Parotid gland (tissue), 1 donor: ENCODE results near the genes NCSTN and VANGL2.

- PRO-cap: no peak
Observed at GRCh38 chr1:160239946-160240418, 22.4 kb downstream of the DCAF8 start.

DNA sequence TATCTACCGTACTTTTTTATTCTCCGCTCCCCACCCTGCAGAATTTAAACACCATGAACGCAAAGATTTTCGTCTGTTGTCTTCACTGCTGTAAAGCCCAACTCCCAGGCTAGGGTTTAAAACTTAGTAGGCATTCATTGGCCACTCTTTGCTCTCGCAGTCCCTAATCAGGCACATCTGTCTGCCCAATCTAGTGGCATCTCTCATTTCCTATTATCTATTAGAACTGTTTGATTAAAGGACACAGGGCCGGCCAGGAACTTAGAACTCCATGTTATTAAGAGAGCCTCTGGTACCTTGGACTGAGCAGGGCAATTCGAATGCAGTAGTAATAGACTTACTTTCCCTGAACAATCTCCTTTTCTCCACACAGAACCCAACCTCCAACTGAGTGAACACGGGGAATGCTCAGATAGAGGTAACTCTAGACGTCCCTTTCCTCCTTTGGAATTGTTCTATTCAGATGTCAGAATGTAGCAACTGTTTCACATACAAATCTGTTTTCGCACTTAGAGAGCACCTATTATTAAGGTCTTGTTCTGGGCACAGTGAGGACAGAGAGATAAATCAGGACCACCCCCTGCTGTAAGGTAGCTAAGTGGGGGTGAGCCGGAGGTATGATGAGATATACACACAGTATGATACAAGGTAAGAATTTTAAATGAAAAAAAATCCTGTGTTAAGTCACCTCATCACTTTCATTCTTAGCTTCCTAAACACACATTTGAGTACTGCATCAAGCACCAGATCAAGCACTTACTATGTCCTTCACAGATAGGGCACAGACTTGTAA, 1.2 kb upstream of the PEX19 start:
- PRO-cap: no peak

GRCh38 chr1:160289324-160290385, 4.7 kb upstream of the PEX19 start:
- PRO-cap: no peak

DNA sequence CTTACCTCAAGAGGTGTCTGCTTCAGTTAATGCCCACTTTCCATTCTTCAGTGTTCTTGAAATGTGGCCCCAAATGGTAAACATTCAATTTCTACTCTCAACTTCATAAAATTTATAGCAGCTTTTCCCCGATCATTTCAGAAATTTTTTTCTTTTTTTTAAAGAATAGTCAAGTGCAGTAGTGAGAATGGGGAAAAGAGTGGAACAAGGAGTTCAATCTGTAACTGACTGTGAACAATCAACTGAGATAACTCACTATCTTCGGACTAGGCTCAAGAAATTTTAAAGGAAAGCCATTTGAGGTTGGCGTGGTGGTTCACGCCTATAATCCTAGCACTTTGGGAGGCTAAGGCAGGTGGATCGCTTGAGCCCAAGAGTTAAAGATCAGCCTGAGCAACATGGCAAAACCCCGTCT, 17.1 kb downstream of the COPA start:
- PRO-cap: no peak

GRCh38 chr1:160342938-160344053, at the start of gene NCSTN:
TSS of gene NCSTN (plus strand) at chr1:160343383.
- PRO-cap: bidirectional peak, plus-strand start at chr1:160343383, minus-strand start at chr1:160343265

- PRO-cap: no peak
Observed at GRCh38 chr1:160374688-160375121, 7.8 kb downstream of the NHLH1 start.

DNA sequence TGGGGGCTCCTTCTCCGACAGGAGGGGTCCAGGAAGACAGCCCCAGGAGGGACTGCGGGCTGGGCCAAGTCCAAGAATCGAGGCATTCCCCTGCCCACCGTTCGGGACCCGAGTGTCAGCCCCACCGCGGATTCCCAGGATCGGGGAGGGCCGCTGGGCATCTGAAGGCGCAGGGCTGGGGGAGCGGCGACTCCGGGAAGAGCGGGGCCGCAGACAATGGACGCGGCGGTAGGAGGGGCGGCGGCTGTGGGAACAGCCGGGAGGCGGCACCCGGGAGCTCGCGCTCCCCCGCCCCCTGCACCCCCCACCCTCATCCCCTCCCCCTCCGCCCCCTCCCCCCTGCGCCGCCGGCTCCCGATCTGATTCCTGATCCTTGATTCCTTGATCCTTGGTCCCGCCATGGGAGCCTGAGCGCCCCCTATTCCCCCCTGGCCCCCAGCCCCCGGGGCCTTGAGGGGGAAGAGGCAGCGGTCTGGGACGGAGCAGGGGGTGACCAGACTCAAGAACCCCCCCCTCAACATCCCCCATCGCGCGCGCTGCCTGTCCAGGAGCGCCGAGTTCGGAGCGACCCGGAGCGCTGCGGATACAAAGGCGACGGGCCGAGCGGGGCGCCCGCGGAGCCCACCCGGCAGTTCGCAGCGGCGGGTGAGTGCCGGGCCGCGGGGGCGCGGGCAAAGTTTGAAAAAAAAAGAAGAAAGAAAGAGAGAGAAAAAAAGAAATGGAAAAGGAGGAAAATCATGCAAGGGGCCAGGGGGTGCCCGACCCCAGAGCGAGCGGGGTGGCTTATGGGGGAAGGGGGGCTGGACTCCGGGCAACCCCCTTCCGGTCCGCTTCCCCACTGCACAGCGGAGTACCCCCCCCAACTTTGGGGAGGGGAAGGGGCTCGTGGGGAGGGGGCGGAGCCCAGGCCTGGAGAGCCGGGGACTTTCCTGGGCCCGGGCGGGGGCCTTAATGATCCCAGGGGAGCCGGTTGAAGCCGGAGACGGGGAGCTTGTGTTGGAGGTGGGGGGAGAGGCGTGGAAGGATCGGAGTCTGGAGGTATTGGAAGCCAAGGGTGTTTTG, at the start of gene VANGL2:
TSS of gene VANGL2 (plus strand) at position 340 of the 1,062 bp plus-strand sequence.
- PRO-cap: bidirectional peak, plus-strand start at position 216 of the sequence, minus-strand start at position 136 of the sequence

- PRO-cap: unidirectional peak, minus-strand start at chr1:160432459
Observed at GRCh38 chr1:160432217-160432984, 32.0 kb downstream of the VANGL2 start.

DNA sequence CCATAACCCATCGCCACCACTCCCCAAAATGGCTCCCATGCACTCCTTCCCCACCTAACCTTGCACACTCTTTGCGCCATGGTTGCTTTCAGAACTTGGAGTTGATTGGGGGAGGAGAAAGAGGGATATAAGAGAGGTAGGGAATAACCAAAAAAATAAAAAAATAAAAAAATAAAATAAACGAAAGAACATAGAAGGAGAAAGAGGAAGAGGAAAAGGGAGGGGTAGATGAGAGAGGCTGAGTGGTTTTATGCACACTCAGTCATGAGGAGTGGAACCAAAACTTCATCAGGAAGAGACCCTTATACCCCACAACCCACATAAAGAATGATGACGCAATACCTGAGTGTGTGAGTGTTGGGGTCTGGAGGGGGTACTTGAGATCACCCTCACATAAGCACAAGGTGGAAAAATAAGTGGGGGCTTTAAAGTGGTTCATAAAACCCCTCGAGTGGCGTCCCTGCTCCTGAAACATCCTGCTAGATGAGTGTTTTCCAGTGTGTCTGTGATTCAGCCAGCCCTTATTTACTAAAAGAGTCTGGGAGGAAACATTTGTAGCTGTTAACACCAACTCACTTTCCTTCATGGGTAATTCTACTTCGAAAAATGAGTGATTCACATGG, 5.4 kb downstream of the SLAMF1 start:
- PRO-cap: no peak

GRCh38 chr1:160664364-160665071, 17.7 kb upstream of the SLAMF1 start:
- PRO-cap: no peak

- PRO-cap: no peak
Observed at GRCh38 chr1:160710459-160711191, 997 bp downstream of the CD48 start.

DNA sequence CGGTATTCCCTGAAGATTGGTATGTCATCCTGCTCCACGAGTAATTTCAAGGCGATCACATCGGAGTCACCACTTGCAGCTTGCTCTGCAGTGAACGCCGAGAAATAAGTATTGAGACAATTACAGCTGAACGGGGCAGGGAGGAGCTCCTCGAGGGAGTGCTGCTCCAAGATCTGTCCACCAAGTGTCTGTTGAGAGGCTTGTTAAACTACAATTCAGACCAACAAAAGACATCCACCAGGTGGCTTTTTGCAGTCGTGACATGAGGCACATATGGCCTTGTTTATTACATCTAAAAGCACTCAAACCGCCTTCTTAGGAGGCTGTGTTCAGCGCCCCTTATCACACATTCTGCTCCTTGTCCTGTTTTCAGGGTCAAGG, 12.9 kb upstream of the CD48 start:
- PRO-cap: no peak

DNA sequence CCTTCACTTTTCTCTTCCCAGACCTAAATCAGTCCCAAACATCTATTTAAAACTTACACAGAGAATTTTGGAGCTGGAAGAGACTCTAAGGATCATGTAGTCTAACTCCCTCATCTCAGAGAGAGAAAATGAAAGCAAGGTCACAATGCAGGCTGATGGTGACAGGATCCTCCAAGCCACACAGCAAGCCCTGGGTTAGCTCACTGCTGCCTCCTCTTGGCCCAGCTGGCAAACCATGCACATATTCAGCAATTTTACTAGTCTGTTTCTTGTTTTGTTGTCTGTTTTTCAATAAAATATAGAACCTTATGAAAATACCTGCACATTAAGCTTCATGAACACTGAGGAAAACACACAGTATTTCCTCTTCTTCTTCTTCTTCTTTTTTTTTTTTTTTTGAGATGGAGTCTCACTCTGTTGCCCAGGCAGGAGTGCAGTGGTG, 27.7 kb upstream of the LY9 start:
- PRO-cap: no peak

GRCh38 chr1:160797924-160798403, 2.0 kb downstream of the LY9 start:
- PRO-cap: no peak

DNA sequence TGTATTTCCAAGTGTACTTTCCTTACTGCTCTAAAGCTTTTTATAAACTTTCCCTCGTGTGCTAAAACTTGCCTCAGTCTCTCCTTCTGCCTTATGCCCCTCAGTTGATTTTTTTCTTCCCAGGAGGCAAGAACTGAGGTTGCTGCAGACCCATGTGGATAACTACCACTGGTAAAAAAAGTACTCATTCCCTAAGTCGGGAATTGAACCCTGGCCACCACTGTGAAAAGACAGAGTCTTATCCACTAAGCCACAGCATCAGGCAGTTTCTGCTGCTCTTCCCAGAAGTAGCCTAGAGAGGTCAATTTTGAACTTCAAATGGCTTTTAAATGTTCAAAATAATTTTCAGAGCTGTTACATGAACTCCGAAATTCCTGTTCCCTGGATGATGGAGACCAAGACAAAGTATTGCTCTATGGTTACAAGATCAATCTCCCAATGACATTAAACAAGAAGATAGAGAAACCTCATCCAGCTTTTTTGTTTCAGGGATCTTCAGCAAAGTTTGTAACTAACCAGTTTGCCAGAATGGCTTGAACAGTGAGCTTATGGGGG, 28.7 kb downstream of the ITLN2 start:
- PRO-cap: no peak

DNA sequence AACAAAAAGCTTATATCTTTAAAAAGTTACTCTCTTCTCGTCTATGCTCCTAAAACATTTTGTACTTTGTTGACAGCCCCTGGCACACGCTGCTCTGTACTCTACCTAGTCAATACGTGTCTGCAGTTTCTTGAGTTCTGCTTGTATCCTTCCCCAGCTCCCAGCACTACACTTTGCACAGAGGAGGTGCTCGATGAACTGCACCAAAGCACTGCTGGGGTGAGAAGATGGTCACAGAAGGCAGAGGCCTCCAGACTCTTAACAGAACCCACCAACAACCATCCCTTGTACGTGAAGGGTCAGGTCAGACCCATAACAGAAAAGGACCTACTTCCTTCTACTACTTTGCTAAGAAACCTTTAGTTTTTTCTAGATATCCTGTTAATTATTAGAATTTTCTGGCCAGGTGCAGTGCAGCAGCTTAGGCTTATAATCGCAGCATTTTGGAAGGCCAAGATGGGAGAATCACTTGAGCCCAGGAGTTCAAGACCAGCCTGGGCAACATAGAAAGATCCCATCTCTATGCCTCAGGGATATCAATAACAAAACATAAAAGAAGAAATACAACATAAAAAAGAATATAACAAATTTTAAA, 8.9 kb downstream of the F11R start:
- PRO-cap: no peak

GRCh38 chr1:161037390-161038166, 1.2 kb downstream of the TSTD1 start:
- PRO-cap: no peak

GRCh38 chr1:161065462-161065848, 4.2 kb downstream of the ARHGAP30 start:
- PRO-cap: no peak

GRCh38 chr1:161080763-161081437, 8.5 kb downstream of the NECTIN4 start:
- PRO-cap: no peak

DNA sequence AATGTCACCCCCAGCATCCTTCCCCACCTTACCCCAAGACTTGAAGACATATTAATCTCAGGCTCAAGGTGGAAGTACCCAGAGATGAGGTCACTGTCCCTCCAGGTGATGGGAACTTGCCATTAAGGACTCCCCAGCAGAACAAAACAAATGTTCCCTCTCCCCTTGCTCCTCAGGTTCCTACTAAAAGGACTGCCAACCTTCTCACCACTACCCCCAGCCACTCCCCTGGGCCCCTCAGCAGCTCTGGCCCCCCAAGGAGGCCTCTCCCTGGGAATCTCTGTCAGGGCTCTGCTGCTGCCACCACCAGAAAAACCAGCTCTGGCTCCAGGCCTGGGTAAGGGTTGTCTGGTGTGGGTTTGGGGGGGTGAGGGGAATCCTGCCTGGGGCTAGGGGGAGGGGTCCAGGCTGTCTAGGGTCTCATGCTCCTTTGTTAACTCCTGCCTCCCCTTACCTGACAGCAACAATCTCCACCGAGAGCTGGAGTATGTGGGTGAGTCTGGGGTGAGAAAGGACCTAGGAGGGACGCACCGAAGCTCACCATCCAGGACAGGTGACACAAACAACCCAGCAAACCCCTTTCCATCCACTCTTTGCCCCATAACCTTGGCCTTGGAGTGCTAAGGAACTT, 4.8 kb downstream of the NECTIN4 start:
- PRO-cap: no peak